Mesenchymal stem cell of adipose (primary cell): ENCODE results near the genes PADI2, TAS1R2 and IFFO2.

DNA sequence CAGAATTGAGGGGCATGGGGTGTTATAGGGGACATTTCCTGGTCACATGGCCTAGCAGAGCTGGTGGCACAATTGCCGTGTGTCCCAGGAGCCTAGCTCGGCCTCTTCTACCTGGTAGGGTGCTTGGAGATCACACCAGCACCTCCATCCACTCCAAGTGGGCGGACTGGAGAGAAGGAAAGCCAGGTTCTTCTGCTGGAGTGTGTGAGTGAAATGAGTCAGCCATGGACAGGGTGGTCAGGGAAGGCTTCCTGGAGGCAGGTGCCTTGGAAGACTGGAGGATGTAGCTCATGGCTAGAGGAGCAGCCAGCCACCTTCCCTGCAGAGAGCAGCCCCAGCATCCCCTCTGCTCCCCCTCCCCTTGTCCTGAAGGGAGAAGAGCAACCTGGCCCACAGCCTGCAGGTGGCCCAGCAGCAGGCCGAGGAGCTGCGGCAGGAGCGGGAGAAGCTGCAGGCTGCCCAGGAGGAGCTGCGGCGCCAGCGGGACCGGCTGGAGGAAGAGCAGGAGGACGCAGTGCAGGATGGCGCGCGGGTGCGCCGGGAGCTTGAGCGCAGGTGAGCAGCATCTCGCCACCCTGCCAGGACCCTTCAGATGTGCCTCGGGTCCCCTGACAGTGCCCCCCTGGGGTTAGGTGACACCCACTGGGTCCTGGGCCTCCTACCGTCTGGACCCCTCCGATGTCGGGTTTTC is 22.1 kb downstream of the CROCC start:
- CAGE, long polyA plus RNA, result no peak

GRCh38 chr1:16948135-16949032 is 26.7 kb downstream of the CROCC start:
- CAGE, long polyA plus RNA, result no peak

- CAGE, long polyA plus RNA, result no peak
These were observed 19.6 kb downstream of the MFAP2 start for GRCh38 chr1:16960685-16961408.

GRCh38 chr1:17098232-17098989 is 20.8 kb downstream of the PADI2 start:
- CAGE, long polyA plus RNA, result no peak

GRCh38 chr1:17119236-17120217 is at the start of gene PADI2:
TSS of gene PADI2 (minus strand) at chr1:17119451.
- CAGE, long polyA plus RNA, result no peak

GRCh38 chr1:17512974-17513714 is 26.4 kb upstream of the ARHGEF10L start:
- CAGE, long polyA plus RNA, result no peak

- CAGE, long polyA plus RNA, result no peak
These were observed 7.8 kb upstream of the ARHGEF10L start for GRCh38 chr1:17531338-17532544.

GRCh38 chr1:17561196-17562034 is 21.9 kb downstream of the ARHGEF10L start:
- CAGE, long polyA plus RNA, result no peak

DNA sequence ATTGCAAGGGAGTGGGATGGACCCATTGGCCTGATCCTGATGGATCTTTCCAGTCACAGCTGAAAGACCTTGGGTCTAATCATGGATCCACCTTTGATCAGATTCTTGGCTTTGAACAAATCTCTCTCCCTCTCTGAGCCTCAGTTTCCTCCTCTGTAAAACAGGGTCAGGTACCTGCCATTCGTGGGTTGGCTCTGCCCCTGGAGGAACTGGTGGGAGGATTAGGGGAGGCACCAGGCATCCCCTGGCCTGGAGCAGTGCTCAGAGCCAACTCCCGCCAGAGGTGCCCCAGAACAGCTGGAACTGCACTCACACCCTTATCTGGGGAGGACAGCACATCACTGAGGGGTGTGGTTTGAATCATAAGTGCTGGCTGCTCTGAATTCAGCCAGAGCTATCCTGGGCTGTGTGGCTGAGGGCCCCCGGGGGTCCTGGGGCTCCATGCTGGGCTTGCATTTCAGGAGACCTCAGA is 29.5 kb downstream of the ARHGEF10L start:
- CAGE, long polyA plus RNA, result no peak

DNA sequence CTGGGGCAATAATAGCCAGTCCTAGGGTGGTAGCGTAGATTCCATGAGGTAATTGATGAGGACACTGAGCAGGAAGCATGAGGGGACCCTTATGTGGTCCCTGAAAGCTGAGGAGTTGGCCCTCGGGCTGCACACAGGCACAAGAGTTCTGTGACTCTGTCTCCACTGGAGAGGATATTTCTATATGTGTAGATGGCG is 65.8 kb downstream of the ARHGEF10L start:
- CAGE, long polyA plus RNA, result no peak

- CAGE, long polyA plus RNA, result no peak
These were observed 92.9 kb downstream of the ARHGEF10L start for GRCh38 chr1:17632196-17633079.

DNA sequence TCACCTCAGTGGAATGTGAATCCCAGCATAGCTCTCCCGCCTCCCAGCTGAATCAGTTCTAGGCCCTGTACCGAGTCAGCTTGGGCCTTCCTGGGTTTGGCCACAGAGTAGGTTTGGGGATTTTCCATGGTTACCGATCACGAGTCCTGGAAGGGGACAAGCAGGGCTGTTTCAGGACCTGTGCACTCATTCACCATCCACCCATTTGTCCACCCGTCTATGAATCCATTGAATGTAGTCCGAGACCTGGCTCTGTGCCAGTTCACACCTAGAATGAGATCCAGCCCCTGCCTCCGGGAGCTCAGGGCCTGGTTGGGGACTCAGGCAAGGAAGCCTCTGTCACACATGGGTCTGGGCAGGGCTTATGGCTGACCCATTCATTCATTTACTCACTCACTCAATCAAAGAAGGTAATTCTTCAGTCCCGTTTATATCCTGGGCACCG is 94.2 kb downstream of the ARHGEF10L start:
- CAGE, long polyA plus RNA, result no peak

DNA sequence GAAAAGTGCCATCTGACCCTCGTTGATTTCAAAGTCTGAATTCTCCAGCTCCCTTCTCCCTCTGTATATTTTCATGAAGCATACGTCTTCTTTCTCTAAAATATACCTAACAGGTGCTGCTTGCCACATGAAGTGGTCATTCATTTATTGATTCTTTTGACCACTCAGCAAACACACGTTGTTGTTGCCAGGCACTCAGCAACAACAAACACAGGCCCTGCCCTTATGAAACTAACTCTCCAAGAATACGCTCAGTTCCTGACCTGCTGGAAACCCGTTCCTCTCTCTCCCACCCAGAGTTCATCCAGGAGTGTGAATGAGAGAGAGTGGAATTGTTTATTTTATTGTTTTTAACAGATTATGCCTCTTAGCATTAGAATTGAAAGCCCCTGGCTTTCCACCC is 181.3 kb upstream of the KLHDC7A start:
- CAGE, long polyA plus RNA, result no peak

- CAGE, long polyA plus RNA, result no peak
These were observed 95.4 kb upstream of the KLHDC7A start for GRCh38 chr1:18385127-18385887.

- CAGE, long polyA plus RNA, result no peak
These were observed 399 bp downstream of the KLHDC7A start for GRCh38 chr1:18481240-18481417.

GRCh38 chr1:18670020-18670737 is 39.5 kb downstream of the PAX7 start:
- CAGE, long polyA plus RNA, result no peak

DNA sequence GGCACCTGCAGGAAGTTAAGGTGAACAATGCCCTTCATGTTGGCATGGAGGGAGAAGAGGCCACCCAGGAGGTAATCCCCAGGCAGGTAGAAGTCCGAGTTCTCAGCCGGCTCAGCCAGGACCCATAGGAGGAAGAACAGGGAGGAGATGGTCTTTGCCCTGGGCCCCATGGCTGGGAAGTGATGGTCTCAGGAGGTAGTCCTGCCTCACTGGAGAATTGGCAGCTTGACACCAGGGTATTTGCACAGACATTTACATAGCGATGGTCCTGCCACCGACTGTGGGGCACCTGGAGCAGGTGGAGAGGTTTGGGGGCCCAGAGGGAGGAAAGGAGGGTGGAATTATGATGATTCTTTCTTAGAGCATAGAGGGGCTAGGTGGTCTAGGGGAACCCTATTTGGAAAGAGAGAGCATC is at the start of gene TAS1R2:
TAS1R2 (minus strand) TSS at position 170 of the 415 bp plus-strand sequence.
- CAGE, long polyA plus RNA, result no peak

- CAGE, long polyA plus RNA, result no peak
These were observed 1.2 kb downstream of the ALDH4A1 start for GRCh38 chr1:18900977-18901717.

DNA sequence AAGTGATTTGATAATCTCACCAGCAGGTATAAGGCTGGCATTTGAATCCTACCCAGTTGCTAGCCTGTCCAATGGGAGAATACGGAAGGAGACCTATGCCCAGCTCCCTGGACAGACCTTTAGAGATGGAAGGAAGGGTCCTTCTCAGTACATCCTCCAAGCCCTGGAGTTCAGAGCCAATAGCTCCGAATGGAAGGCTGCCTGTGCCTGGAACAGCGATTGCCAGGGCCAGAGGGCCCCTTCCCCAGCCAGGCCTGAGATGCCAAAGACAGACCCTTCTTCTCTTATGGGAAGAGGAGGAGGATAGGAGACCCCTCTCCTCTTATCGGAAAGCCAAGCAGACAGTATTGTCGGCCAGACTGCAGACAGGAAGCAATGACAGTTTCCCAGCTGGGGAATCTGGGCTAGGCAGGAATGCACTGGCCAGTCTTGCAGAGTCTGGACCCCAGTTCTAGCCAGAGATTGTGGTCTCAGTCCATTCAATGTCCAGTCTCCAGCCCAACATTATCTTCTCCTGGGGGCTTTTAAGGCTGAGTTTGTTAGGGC is 2.0 kb downstream of the IFFO2 start:
- CAGE, long polyA plus RNA, result no peak

DNA sequence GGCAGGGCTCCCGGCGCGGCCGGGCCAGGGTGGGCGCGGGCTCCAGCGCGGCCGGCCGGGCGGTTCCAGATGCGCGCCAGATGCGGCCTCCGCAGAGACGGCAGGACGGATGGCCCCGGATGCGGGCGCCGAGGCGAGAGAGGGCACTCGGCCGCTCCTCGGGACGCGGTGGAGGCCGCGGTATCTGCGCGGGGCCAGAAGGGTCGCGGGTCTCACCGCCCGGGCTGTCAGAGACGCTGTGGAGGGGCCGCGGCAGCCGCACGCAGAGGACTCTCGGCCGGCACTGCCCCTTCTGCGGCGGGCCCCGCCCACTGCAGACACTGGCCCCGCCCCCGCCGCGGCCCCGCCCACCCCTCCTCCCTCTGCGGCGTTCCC is at the start of gene IFFO2:
IFFO2 (minus strand) TSS at position 285 of the 375 bp plus-strand sequence.
- CAGE, long polyA plus RNA, result no peak